PFSK-1 (cell line): ENCODE measurements around a stretch of chr6.

DNA sequence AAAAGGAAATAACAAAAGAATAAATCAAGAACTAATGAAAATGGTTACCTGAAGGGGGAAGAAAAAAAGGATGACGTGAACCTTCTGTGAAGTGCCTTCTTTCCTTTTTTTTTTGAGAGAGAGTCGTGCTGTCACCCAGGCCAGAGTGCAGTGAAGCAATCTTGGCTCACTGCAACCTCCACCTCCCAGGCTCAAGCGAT is 30.0 kb downstream of the RANBP9 start:
- RRBS, result no CpG with 5 or more reads among the region's 3 CpGs

DNA sequence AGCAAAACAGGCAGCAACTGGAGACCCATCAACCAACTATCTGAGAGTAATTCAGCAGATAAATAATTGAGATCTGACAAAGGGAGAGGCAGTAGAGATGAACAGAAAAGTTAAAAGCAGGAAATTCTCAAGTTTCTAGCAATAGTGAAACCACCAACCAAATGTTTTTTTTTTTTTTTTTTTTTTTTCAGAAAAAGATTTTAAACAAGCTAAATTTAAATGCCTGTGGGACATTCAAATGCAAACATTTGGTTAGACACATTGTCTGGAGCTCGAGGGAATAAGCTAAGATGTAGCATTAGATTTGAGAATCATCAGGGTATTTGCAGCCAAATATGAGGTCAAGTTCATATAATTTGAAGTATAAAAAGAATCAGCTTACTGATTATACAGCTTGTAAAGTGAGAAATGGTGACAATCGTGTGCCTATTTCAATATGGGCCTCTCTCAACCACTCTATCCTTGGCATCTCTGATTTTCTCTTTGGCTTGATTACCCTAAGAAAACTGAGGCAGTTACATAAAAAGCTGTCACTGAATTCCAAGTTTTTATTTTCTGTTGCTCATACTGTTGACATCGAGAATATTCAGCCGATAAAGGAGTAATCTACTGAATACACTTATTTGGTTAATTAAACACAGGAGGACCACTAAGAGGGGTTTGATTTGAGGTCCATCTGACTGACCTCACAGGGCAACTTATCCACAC is 16.2 kb downstream of the RANBP9 start:
- RRBS, result no CpG with 5 or more reads among the region's 4 CpGs

DNA sequence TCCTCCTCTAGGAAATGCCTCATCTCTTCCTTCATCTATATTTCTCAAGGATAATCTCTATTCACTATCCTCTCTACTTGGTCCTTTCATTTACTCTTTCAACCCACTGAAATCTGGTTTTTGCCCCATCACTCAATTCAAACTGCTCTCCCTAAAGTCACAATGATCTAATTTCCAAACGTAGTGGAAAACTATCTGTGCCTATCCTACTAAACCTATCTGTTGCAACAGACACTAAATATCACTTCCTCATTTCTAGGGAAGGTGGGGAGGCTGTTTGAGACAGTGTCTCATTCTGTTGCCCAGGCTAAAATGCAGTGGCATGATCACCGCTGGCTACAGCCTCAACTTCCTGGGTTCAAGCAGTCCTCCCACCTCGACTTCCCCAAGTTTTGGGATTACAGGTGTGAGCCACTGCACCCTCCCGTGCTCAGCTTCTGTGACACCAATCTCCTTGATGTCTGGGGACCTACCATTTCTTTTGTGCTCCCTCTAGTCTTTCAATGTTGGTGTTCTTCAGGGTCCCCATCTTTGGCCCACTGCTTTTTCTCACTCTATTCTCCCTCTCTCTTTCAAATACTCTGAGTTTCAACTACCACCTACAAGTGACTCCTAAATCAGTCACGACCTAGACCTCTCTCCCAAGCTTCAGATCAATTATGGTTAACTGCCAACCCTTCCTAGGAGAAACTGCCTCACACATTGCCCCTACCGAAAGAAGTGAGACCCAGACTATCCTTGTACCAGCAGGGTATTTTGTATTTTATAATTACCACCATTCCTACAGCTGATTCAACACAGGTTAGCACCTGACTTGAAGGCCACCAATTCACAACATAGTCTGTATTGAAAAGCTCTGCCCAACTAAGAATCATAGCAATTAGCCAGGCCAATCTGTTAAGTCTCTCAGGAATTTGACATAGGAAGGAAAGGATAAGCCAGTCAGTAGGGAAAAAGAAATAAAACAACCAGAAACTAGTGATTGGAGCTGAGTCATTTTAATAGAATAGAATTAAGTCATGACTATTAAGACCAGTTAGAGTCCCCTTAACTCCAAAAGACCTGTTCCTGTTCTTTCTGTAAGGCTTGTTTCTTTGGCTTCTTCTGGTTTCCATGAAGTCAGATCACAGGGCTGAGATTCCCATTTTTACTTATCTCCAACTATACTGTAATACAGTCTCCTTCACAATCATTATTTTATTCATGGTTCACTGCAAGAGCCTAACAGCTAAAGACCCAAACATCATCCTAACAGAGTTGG is 8.5 kb downstream of the RANBP9 start:
- RRBS, result no CpG with 5 or more reads among the region's 6 CpGs

DNA sequence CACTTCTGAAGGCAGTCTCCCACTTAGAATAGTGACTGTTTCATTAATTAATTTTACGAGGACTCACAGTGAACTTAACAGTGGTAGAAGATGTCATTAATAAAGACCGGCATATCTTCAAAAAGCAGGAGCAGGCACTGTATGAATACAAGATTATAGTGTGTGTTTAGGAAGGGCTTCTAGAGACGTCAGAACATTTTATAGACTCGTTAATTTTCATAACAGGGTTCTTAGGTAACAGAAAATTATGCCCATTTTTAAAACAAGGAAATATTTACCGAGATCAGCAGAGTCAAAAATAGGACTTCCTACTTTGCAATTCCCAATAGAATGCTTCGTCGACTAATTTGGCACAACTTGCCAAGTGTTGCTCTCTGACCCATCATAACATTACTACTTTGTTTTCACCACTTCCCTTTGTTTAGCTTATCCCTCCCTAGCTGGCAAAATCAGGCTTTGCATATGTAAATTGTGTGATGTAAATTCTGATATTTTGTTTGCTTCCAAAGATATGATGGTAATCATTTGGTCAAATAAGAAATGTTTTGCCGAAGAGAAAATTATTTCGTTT is 855 bp upstream of the RANBP9 start:
- RRBS, result no CpG with 5 or more reads among the region's 9 CpGs

- RRBS, result no CpG with 5 or more reads among the region's 10 CpGs
Observed at GRCh38 chr6:14095169-14096011, 22.2 kb upstream of the CD83 start.

- RRBS, result no CpG with 5 or more reads among the region's 9 CpGs
Observed at GRCh38 chr6:14299023-14299455, 181.5 kb downstream of the CD83 start.

GRCh38 chr6:14402191-14402514 is 284.6 kb downstream of the CD83 start:
- RRBS, result no CpG with 5 or more reads among the region's 1 CpG

DNA sequence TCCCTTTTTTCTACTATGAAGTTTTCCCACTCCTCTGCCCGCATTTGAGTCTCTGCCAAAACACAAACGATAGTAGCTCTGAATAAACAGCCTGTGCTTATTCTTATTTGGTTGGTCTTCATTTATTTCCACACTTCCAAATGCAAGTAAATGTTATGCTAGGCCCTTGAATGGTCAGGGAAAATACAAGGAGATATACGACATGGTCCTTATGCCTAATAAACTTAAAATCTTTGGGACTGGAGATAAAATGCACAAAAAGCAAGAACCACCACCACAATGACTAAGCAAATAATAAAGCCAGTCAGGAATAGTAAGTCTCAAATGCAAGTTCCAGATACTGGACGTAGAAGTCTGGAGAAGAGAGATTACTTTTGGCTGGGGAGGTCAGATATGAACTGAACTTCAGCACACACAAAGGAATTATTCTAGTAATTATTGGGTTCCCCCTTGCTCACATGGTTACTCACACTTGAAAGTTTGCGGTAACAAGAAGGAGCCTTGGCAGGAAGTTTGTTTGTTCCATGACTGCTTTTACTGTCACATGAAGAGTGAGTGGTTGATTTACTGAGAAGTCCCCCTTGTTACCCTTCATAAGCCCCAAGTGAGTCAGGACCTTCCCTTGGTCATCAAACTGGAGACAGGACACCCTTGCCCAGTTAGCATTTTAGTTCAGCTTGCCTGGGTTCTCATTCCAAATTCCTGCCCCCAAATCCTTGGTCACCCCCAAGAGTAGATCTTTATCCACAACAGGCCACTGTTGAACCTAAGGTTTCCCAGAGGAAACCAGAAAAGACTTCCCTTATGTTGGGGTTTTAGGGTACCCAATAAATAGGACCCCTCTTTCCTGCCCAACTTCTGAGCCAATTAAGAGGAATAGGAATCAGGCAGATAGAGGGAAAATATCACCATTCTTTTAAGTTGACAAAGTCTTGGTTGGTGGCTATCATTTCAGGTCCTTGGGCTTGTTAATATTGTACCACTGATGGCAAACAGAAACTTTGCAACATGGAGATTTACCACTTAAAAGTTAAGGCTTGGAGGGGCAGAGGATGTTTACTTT is 511.1 kb upstream of the JARID2 start:
- RRBS, result no CpG with 5 or more reads among the region's 5 CpGs

DNA sequence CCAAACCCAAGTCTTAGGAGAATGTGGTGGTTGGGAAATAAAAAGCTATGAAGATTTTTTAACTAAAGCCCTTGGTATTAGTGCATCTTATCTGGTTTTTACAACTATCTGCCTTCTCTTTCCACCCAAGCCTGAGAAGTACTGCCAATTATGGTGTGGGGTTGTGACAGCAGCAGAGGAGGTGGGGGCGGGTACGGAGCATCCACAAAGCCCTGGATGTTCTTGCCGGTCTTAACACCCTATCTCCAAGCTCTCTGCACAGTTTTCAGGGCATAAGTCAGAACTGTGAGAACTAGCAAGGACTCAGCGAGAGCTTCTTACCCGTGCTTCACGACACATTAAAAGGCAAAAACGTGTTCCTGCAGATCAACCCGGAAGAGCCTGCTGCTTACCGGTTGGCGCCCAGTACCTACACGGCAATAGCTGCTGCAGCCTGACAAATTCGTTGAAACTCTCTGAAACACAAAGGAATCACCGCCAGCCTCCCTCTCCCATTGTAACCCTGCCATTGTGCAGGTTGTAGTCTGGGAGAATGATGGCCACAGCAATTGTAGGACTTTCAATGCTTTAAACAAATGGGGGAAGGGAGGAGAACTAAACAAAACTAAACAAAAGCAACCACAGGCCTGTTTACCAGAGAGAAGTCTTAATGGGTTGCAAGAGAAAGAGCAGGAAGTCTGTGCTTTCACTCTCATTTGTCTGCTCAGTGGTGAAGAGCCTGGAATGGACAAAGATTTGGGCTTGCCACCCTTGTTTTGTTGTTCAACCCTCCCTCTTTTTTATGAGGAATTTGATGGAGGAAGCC is 461.1 kb upstream of the JARID2 start:
- RRBS, result no CpG with 5 or more reads among the region's 13 CpGs

DNA sequence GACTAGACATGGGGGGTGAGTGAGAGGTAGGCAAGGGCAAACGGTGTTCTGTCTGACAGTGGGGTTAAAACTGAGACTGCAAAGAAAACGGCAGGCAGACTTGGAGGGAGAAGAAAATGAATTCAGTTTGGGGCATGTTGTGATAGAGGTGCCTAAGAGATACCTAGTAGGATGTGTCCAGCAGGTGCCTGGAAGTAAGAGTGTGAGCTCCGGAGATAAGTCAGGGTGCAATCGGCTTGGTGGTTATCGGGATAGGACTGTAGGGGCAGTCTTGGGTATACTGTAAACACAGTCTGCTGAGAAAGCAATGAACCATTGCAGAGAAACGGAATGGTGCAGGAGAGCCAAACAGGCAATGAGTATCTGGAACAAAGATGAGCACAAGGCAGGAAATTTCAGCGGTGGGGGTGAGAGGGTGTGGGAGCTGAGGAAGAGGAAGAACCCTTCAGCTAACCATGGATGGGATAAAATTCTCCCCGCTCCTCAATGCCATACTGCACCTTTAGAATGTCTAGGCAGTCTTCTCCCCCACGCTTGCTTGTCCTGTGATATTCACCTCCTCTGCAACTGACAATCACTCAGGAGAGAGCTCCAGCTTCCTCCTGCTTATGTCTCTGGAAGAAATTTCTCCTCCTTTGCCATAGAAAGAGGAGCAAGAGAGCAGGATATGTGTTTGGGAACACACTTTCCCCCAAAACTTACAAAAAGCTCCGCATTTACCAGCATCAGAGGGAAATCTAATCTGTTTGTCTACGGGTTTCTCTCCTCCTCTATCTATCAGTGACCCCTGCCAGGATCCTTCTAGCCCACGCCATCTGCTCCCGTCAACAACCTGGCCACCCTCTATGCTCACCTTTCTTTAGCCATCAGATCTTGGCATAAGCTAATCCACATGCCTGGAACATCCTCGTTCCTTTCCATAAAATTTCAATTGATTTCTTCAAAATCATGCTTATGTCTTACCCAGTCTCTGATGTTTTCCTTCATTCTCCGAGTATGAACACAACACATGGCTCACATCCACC is 381.7 kb upstream of the JARID2 start:
- RRBS, result no CpG with 5 or more reads among the region's 15 CpGs

DNA sequence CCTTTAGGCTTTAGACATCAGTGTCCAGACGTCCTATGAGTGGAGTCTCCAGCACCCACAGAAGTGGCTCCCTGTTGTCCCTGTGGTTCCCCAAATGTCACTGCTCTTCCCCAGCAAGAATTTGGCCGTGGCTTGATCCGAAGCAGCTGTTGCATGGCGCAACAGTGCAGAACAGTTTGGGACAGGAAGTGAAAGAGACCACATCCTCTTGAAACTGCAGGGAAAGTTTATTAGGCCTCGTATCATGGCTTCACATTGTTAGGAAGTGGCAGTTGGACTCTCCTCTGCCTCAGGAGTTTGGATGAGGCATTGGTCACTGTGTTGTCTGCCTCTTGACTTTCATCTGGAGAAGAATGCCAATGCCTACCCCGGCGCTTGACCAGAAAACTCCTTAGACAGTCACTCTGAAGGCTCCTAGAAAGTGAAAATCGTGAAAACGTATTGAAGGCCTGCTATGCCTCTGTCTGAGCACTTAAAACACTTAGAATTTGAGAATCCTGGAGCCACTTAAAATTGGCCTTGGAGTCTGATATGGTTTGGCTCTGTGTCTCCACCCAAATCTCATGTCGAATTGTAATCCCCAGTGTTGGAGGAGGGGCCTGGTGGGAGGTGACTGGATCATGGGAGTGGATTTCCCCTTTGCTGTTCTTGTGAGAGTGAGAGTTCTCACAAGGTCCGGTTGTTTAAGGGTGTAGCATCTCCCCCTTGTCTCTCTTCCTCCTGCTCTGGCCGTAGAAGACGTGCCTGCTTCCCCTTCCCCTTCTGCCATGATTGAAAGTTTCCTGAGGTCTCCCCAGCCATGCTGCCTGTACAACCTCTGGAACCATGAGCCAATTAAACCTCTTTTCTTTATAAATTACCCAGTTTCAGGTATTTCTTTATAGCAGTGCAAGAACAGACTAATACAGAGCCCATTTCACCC is 334.9 kb upstream of the JARID2 start:
- RRBS, result no CpG with 5 or more reads among the region's 13 CpGs

DNA sequence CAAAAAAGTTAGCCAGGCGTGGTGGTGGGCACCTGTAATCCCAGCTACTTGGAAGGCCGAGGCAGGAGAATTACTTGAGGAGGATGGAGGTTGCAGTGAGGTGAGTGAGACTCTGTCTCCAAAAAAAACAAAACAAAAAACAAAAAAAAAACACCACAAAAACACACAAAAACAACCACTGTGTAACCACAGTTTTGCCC is 8.9 kb downstream of the JARID2 start:
- RRBS, result no CpG with 5 or more reads among the region's 2 CpGs

DNA sequence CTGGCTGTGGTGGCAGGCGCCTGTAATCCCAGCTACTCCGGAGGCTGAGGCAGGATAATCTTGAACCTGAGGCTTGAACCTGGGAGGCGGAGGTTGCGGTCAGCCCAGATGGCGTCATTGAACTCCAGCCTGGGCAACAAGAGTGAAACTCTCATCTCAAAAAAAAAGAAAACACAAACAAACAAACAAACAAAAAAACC is 41.0 kb downstream of the JARID2 start:
- RRBS, result no CpG with 5 or more reads among the region's 5 CpGs

GRCh38 chr6:15287695-15288489 is 42.0 kb downstream of the JARID2 start:
- RRBS, result no CpG with 5 or more reads among the region's 6 CpGs

GRCh38 chr6:15322039-15322723 is 76.3 kb downstream of the JARID2 start:
- RRBS, result no CpG with 5 or more reads among the region's 4 CpGs

- RRBS, result no CpG with 5 or more reads among the region's 4 CpGs
Observed at GRCh38 chr6:15324102-15324419, 78.2 kb downstream of the JARID2 start.

- RRBS, result no CpG with 5 or more reads among the region's 6 CpGs
Observed at GRCh38 chr6:15403868-15404334, 158.0 kb downstream of the JARID2 start.

DNA sequence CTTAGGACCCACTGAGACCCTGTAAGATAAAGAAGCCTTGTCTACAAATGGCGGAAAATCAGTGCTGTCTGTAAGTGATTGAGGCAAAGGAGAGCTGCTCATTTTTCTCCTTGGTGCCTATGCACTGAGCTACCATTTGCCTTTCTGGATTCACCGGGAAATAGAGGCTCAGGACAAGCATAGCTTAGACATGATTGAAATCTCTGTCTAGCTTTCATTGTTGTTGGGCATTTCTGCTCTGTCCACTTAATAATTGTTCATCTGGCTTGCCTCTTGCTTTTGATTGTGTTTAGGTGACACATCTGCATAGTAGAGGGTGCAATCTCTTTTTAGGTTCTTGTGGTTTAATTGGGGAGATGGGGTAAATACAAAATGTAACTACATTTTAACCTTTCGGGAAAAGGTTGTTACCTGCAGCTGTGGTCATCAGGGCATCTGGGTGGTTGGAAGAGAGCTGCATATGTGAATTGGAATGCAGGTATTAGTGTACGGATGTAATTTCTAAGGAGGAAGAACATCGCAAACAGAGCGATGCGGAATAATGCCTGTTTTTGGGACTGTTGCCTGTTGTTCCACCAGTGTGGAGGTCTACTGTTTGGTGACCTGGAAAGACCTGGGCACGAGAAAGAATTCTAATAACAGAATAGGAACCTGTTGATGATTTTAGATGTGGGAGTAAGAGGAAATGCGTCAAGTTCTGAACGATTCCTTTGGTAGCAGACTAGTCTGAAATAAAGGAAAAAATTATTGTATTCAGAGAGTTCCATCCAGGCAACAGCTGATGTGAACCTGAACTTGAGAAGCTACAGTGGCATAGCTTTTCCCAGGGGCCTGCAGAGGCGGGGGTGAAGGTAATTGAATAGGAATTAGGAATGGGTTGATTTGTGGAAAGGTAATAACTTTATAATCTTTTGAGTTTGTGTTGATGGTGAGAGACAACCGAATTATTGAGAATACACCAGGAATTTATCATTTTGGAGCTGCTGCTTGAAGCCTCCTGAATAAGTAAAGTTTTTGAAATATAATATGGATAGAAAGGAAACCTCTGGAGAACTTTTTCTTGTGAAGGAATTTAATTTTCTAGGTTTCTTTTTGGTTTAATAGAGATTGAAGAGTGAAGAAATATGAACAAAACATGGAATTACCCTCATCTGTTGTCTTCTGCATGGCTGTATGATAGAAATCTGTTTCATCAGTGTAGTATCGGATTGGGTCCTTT is 192.1 kb downstream of the DTNBP1 start:
- RRBS, result no CpG with 5 or more reads among the region's 13 CpGs

- RRBS, result no CpG with 5 or more reads among the region's 9 CpGs
Observed at GRCh38 chr6:15476737-15477511, 185.9 kb downstream of the DTNBP1 start.

- RRBS, result 95% methylated on average over 25 of the region's 59 CpGs
Observed at GRCh38 chr6:15496456-15497257, 166.2 kb downstream of the DTNBP1 start.